Heart left ventricle (tissue), 7 donors: Measurements from ENCODE around the gene CFC1B.

DNA sequence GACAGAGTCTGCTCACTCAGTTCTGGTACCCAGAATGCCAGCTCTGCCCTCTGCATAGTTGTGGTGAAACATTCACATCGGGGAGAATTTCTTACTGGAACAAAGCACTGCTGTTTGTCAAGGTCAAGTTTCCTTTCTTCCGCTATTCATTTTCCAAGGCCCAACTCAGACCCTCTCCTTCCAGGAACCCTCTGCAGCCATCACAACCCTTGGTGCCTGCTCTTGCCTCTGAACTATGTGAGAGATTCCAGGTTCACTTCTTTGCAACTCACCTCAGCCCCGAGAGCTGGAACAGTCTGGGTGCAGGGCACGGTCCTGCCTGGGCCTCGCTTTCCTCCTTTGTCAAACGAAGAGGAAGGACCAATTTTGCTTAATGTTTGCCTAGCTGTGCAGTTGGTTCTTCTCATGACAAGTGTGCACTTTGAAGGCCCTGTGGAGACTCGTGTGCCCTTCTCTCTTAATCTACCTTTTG, 669.9 kb upstream of the HS6ST1 start:
- PRO-cap, 6 experiments: no peak in any of the 6 experiments
- RAMPAGE, long total RNA, 2 experiments: no peak in any of the 2 experiments
- RRBS: no CpG with 5 or more reads among the region's 7 CpGs

GRCh38 chr2:129827222-129828143, 152.0 kb upstream of the RAB6C start:
- PRO-cap, 6 experiments: peak in 1 of 6 experiments; most common minus-strand start chr2:129827497 (in 1)
- RAMPAGE, long total RNA, 2 experiments: no peak in any of the 2 experiments
- RRBS: no CpG with 5 or more reads among the region's 30 CpGs

GRCh38 chr2:130339629-130340693, 2.0 kb downstream of the CCDC115 start:
- PRO-cap, 6 experiments: no peak in any of the 6 experiments
- RAMPAGE, long total RNA, 2 experiments: no peak in any of the 2 experiments
- RRBS: no CpG with 5 or more reads among the region's 14 CpGs

- PRO-cap, 6 experiments: no peak in any of the 6 experiments
- RAMPAGE, long total RNA, 2 experiments: no peak in any of the 2 experiments
- RRBS: no CpG with 5 or more reads among the region's 10 CpGs
Measured at GRCh38 chr2:130346561-130347156, 4.0 kb downstream of the IMP4 start.

- PRO-cap, 6 experiments: no peak in any of the 6 experiments
- RAMPAGE, long total RNA, 2 experiments: no peak in any of the 2 experiments
- RRBS: no CpG with 5 or more reads among the region's 10 CpGs
Measured at GRCh38 chr2:130520870-130521405, at the start of gene CFC1B. Gene CFC1B (plus strand): TSS chr2:130521222.

- PRO-cap, 6 experiments: no peak in any of the 6 experiments
- RAMPAGE, long total RNA, 2 experiments: no peak in any of the 2 experiments
- RRBS: no CpG with 5 or more reads among the region's 13 CpGs
Measured at GRCh38 chr2:130785521-130786201, 30.3 kb downstream of the AMER3 start.

GRCh38 chr2:130911985-130912408, 75.3 kb downstream of the ARHGEF4 start:
- PRO-cap, 6 experiments: no peak in any of the 6 experiments
- RAMPAGE, long total RNA, 2 experiments: no peak in any of the 2 experiments
- RRBS: 37% methylated on average over 2 of the region's 15 CpGs

- PRO-cap, 6 experiments: peak in 1 of 6 experiments; most common plus-strand start chr2:131034901 (in 1); most common minus-strand start chr2:131034861 (in 1)
- RAMPAGE, long total RNA, 2 experiments: no peak in any of the 2 experiments
- RRBS: 2% methylated on average over 60 of the region's 114 CpGs
Measured at GRCh38 chr2:131034611-131035641, 58.3 kb downstream of the FAM168B start.

DNA sequence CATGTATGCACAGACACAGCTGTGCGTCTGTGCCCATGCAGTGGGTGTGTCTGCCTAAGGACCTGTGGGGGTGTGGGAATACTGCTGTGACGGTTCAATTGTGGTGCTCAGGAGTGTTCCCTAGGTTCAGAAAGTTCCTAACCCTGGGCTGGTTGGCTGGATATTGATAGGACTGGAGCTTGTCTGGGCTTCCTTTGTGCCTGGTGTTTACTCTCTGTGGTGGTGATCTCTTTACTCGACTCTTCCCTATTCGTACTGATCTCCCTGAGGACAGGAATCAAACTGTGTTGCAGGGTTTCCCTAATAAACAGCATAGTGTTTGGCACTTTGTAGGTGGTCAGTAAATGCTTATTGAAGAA, 1.3 kb downstream of the PLEKHB2 start:
- PRO-cap, 6 experiments: no peak in any of the 6 experiments
- RAMPAGE, long total RNA, 2 experiments: no peak in any of the 2 experiments
- RRBS: no CpG with 5 or more reads among the region's 4 CpGs

GRCh38 chr2:131127054-131127488, 21.9 kb downstream of the PLEKHB2 start:
- PRO-cap, 6 experiments: no peak in any of the 6 experiments
- RAMPAGE, long total RNA, 2 experiments: no peak in any of the 2 experiments
- RRBS: no CpG with 5 or more reads among the region's 4 CpGs

GRCh38 chr2:131127774-131128830, 23.0 kb downstream of the PLEKHB2 start:
- PRO-cap, 6 experiments: no peak in any of the 6 experiments
- RAMPAGE, long total RNA, 2 experiments: no peak in any of the 2 experiments
- RRBS: no CpG with 5 or more reads among the region's 5 CpGs

- PRO-cap, 6 experiments: no peak in any of the 6 experiments
- RAMPAGE, long total RNA, 2 experiments: no peak in any of the 2 experiments
- RRBS: no CpG with 5 or more reads among the region's 44 CpGs
Measured at GRCh38 chr2:131353177-131353673, 10.7 kb downstream of the RAB6D start.

DNA sequence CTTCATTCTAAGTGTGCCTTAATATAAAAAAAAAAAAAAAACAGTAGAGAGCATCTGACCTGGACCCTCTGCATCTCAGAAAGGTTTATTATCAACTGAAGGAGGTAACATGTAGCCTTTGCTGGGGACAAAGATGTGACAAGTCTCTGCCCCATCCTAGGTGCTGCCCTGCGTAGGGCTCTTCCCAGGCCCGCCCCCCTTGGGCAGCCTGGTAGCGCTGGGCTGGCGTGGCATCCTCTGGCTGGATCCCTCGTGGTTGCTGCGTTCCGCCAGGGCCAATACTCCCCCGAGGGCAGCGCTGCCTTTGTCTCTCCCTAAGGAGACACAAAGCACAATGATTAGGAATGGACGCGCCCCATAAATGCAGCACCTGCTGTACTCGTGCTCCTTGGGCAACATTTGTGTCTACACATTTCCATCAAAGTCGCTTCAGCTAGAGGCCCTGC, 8.0 kb downstream of the TUBA3D start:
- PRO-cap, 6 experiments: no peak in any of the 6 experiments
- RAMPAGE, long total RNA, 2 experiments: no peak in any of the 2 experiments
- RRBS: no CpG with 5 or more reads among the region's 13 CpGs

DNA sequence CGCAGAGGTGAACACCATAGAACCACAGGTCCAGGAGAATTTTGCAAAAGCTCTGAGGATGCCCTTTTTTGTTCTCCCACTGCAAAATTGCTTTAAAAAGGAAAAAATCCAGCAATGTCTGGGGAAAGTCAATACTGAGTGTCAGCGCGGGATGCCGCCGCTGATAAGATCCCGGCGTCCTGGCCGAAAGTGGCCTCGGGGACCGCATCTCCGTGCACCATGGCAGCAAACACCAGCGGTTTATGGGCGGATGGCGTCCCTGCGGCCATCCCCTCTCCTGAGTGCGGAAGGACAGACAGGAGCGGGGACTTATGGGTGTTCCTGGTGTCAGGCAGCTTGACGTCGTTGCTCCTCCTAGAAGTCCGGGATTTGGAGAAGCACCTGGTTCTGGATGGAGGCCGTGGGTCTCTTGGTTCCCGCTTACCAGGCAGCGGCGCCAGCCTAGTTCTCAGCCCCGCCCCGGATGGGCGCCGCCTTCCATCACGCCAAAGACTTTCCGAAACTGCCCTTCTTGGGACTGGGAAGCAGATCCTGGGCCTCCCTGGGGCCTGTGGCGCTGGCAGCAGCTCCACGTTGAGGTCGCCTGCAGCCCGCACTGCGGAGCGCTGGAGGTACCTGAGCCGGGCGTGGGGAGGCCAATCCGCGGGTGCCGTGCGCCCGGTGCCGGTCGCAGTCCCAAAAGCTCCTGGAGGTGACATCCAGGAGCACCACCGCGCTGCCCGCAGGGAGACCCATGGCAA, 119.0 kb downstream of the CCDC74A start:
- PRO-cap, 6 experiments: peak in 2 of 6 experiments; most common plus-strand start position 355 of the sequence (in 1); most common minus-strand start position 283 of the sequence (in 2)
- RAMPAGE, long total RNA, 2 experiments: no peak in any of the 2 experiments
- RRBS: 33% methylated on average over 4 of the region's 48 CpGs

GRCh38 chr2:131673867-131674360, 146.2 kb downstream of the CCDC74A start:
- PRO-cap, 6 experiments: no peak in any of the 6 experiments
- RAMPAGE, long total RNA, 2 experiments: no peak in any of the 2 experiments
- RRBS: under 1% methylated on average over 6 of the region's 26 CpGs

GRCh38 chr2:131725582-131726281, 198.0 kb downstream of the CCDC74A start:
- PRO-cap, 6 experiments: no peak in any of the 6 experiments
- RAMPAGE, long total RNA, 2 experiments: no peak in any of the 2 experiments
- RRBS: no CpG with 5 or more reads among the region's 5 CpGs

DNA sequence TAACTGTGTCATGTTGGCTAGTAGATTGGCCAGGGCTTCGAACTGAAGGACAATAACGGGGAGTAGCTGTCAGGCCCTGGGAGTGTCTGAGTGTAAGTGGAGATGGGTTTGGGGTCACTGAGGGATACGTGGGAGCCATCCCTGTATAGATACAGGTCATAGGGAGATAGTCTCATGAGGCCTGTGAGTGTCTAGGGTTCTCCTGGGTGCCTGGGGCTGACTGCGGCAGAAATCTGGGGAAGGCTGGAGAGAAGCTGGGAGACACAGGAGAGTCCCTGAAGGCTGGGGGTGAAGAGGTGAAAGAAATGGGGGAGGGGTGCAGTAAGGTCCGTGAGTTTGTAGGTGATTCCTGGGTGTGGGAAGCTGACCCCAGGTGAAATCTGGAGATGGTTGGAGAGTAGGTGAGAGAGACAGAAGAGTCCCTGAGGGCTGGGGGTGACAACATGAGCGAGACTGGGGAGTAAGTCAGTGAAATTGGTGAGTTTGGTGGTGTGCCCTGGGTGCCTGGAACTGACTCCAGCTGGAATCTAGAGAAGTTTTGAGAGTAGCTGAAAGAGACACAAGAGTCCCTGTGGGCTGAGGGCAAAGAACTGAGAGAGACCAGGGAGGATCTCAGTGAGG, 124.7 kb upstream of the ANKRD30BL start:
- PRO-cap, 6 experiments: peak in 1 of 6 experiments; most common minus-strand start position 373 of the sequence (in 1)
- RAMPAGE, long total RNA, 2 experiments: no peak in any of the 2 experiments
- RRBS: no CpG with 5 or more reads among the region's 6 CpGs

- PRO-cap, 6 experiments: no peak in any of the 6 experiments
- RAMPAGE, long total RNA, 2 experiments: no peak in any of the 2 experiments
- RRBS: no CpG with 5 or more reads among the region's 8 CpGs
Measured at GRCh38 chr2:132439739-132440615, 23.4 kb downstream of the GPR39 start.

GRCh38 chr2:132645938-132646539, 24.0 kb downstream of the LYPD1 start:
- PRO-cap, 6 experiments: no peak in any of the 6 experiments
- RAMPAGE, long total RNA, 2 experiments: no peak in any of the 2 experiments
- RRBS: 80% methylated on average over 5 of the region's 14 CpGs

- PRO-cap, 6 experiments: peak in 3 of 6 experiments; most common plus-strand start chr2:133986678 (in 3); most common minus-strand start chr2:133986255 (in 2)
- RAMPAGE, long total RNA, 2 experiments: no peak in any of the 2 experiments
- RRBS: no CpG with 5 or more reads among the region's 4 CpGs
Measured at GRCh38 chr2:133986069-133986959, 267.6 kb upstream of the MGAT5 start.